T47D (cell line): ENCODE measurements around the genes DHX30, PLXNB1, SHISA5, CELSR3 and NCKIPSD.

GRCh38 chr3:46861365-46862034 is 1.7 kb downstream of the MYL3 start:
- RRBS, result no CpG with 5 or more reads among the region's 11 CpGs

DNA sequence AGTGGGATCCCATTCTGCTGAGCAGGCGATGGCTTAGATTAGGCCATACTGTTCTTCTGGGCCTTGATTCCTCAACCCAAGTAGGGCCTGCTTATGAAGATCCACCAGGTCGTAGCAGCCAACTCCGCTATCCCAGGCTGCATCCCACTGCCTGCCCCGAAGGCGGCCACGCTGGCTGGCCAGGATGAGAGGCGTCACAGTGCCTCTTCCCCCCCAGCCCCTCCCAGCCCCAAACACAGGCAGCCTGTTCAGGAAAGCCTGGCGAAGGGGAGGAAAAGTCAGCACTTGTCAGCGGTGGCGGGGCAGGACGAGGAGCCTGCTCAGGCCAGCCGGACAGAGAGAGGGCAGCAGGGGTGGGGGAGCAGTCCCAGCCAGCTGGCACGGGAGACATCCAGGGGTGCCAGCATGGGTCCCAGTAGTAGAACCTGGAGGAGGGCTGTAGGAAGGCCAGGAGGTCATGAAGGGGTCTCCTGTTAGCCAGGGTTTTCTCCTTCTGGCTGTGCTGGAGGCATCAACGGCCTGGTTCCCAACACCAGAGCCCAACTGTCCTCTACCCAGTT is 11.3 kb downstream of the PTH1R start:
- RRBS, result no CpG with 5 or more reads among the region's 14 CpGs

DNA sequence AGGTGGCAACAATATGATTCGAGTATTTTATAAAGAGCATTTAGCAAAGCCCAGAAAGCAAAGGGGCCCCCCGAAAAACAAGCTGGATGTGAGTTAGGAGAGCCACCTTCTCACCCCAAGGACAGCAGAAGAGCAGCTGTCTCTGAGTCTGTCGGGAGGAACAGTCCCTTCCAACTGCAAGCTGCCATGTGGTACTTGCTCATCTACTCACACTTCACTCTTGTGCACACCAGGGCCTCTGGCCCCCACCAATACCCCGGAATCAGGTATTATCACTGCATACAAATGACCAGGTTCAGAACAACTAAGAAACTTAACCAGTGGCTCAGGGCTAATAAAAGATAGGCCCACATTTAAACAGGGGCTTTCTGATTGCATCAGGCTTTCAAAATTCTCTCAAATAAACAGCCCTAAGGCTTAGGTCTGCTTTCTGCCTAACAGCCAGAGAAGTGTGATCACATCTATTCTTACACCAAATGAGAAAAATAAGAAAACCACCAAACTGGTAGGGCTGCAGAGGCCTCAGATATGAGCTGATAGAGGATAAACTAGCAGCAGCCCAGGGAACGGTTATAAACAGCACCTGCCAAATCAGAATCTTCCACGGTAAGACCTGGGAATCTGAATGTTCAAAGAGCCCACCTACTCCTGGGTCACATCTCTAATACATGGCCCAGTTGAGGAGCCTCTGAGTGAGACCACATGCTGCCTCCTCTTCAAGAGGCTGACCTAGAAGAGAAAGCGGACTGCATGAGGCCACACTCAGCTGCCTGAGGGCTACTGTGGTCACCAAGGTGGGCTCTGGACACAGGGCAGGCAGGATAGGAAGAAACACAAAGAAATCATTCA is 20.6 kb downstream of the CCDC12 start:
- RRBS, result no CpG with 5 or more reads among the region's 7 CpGs

DNA sequence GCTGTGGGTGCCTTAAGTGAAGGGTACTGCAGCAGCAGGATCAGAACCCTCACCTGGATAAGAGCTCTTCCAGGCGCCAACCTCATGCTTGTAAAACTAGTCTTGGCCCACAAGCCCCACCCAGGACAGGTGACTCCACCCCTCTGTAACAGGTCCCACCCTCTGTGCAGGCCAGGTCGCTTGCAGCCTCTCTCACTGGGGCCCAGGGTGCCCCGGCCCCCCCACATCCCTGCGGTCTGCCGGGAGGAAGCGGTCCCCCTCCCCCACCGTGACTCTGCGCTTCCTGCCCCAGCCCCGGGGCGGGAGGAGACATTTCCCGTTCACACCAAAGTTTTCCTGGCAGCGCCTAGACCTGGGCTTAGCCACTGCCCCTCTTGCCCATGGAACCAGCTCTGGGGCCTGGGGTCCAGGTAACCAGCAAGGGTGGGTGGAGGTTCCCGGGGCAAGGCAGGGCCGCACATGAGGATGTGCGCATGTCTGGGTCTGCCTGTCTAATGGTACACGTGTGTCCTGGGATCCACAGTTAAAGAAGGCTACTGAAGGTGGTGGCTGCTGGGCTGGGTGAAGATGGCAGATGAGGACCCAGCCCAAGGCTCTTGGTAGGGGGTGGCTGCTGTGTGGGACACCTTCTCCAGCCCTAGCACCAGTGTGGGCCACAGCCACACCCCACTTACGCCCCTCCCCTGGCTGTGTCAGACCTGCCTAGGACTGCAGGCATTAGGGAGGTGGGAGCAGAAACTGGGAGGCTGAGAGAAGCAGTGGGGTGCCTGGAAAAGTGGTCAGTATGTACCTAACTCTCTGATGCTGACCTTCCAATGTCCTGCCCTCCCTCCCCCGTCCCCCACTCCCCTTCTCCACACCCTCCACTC is 8.4 kb downstream of the NBEAL2 start:
- RRBS, result 10% methylated on average over 5 of the region's 18 CpGs

DNA sequence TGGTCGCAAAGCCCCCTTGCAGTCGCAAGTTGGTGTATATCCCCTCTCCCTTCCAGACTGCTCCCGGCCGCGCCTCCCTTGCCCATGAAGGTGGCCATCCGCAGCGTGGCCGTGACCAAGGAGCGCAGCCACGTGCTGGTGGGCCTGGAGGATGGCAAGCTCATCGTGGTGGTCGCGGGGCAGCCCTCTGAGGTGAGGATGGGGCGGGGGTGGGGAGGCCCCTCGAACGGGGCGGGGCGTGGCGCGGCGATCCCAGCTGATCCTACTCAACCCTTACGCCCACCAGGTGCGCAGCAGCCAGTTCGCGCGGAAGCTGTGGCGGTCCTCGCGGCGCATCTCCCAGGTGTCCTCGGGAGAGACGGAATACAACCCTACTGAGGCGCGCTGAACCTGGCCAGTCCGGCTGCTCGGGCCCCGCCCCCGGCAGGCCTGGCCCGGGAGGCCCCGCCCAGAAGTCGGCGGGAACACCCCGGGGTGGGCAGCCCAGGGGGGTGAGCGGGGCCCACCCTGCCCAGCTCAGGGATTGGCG is 29.5 kb downstream of the NBEAL2 start:
- RRBS, result no CpG with 5 or more reads among the region's 45 CpGs

DNA sequence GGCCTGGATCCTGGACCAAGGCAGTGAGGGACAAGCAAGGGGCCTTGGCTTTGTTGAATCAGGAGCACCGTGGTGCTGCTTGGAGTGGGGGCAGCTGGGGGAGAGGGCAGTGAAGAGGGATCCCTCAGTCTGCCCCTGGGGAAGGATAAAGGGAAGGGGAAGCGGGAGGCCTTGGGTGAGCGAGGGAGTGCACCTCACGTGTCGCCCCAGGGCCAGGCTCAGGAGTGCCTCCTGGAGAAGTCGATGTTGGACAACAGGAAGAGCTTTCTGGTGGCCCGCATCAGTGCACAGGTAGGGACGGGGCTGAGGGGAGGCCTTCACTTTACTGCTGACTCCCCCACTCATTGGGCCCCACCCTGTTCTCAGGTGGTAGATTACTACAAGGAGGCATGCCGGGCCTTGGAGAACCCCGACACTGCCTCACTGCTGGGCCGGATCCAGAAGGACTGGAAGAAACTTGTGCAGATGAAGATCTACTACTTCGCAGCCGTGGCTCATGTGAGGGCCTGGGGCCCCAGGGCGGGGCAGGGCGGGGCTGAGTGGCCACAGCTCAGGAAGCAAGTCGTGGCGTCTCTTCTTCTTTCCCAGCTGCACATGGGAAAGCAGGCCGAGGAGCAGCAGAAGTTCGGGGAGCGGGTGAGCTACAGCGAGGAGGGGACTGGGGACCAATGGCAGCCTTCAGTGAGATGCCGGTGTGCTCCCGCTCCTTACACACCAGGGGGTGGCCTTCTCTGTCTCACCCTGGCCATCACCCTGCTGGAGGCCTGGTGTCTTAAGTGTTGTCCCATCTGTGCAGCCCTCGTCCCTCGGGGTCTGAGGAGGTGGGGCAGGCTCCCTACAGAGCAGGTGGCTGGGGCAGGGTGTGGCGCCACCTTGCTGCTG is 25.5 kb downstream of the PTPN23 start:
- RRBS, result no CpG with 5 or more reads among the region's 26 CpGs

GRCh38 chr3:47714265-47714666 is 67.4 kb downstream of the SMARCC1 start:
- RRBS, result no CpG with 5 or more reads among the region's 9 CpGs

- RRBS, result 2% methylated on average over 38 of the region's 70 CpGs
These were observed at the start of gene DHX30 for GRCh38 chr3:47802578-47803206. Gene DHX30 (plus strand): TSS chr3:47803138.

- RRBS, result no CpG with 5 or more reads among the region's 16 CpGs
These were observed 47.7 kb downstream of the DHX30 start for GRCh38 chr3:47850369-47851261.

GRCh38 chr3:47851262-47851770 is 48.4 kb downstream of the DHX30 start:
- RRBS, result no CpG with 5 or more reads among the region's 1 CpG

DNA sequence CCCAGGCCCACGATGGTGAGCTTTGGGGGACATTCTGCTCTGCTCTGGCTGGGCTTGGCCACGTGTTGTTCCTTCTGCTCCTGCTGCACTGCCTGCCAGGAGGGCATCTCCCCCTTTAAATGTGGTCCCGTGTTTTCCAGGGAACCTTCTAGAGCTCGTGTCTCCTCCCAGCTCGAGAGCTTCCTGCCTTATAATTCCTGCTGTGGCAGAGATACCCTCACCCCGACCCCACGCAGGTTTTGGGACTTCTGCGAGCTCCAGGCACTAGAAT is 338 bp downstream of the CAMP start:
- RRBS, result no CpG with 5 or more reads among the region's 8 CpGs

- RRBS, result 1% methylated on average over 22 of the region's 45 CpGs
These were observed at the start of gene PLXNB1 for GRCh38 chr3:48429679-48430586. Gene PLXNB1 (minus strand): TSS chr3:48430086.

DNA sequence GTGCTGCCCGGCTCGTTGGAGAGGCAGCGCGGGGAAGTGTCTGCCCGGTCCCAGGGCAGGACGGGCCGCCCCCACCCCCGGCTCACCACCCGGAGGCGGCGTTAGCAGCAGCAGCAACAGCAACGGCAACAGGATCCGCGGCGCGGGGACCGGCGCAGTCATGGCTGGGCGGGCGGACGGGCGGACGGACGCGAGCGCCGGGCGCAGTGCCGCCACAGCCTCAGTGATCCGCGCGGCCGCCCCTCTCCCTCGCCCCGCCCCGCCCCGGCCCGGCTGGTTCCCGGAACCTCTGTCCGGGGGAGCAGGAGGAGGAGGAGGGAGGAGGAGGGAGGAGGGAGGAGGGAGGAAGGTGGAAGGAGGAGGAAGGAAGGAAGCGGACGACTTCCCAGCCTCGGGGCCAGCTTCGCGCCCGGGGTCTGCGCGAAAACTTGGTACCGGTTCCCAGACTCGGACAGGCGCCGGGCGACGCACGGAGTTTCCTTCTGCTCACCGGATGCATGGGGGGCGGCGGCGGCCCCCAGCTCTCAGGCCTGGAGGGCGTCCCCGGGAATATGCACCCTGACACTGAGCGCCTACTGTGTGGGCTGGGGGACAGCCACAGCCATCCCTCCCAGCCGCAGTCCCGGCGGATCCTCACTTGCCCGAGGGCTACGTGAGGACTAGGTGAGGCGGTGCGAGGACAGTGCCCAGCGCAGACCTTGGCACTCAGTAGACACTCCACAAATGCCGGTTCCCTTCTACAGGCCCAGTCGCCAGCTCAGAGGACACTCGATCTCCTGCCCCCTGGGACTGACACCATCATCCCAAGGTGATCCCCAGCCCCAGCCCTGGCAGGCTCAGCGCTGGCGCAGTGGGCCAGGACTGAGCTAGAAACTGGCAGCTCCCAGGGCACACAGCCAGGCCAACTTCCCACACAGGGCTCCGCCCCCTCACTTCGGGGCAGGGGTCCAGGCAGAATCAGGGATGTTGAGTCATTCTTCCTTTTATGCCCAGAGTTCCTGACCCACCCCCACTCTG is at the start of gene SHISA5:
Gene SHISA5, minus strand, starts transcription at position 242 of the 1,017 bp plus-strand sequence.
- RRBS, result 1% methylated on average over 48 of the region's 77 CpGs

GRCh38 chr3:48507126-48508321 is 3.5 kb upstream of the SHISA5 start:
- RRBS, result no CpG with 5 or more reads among the region's 16 CpGs

- RRBS, result 1% methylated on average over 22 of the region's 74 CpGs
These were observed at the start of gene CELSR3 for GRCh38 chr3:48662537-48663466. Gene CELSR3 (minus strand): TSS chr3:48662886.

DNA sequence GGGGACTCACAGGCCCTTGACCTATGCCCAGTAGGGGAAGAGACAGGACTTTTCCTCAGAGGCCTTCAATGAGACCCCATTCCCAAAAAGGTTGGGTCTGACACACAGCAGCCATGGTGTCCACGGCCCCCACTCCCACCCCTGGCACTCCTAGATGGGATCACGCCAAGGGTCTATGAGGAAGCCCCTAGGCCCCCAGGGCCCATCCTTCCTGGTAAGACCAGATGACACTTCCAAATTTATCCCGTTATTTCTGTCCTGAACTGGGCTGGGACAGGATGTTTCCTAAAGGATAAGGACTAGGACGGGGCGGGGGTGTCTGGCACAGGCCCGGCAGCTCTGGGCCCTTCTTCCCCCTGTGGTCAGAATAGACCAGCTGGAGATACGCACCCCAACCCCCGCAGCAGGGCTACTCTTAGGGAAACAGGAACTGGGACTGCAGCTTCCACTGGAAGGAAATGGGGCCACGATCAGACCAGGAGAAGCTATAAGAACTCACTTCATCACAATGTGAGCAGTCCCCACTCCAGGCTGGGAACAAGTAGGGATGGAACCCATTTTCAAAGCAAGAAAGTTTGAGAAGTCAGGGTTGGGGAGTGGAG is 1.3 kb downstream of the NCKIPSD start:
- RRBS, result no CpG with 5 or more reads among the region's 9 CpGs

DNA sequence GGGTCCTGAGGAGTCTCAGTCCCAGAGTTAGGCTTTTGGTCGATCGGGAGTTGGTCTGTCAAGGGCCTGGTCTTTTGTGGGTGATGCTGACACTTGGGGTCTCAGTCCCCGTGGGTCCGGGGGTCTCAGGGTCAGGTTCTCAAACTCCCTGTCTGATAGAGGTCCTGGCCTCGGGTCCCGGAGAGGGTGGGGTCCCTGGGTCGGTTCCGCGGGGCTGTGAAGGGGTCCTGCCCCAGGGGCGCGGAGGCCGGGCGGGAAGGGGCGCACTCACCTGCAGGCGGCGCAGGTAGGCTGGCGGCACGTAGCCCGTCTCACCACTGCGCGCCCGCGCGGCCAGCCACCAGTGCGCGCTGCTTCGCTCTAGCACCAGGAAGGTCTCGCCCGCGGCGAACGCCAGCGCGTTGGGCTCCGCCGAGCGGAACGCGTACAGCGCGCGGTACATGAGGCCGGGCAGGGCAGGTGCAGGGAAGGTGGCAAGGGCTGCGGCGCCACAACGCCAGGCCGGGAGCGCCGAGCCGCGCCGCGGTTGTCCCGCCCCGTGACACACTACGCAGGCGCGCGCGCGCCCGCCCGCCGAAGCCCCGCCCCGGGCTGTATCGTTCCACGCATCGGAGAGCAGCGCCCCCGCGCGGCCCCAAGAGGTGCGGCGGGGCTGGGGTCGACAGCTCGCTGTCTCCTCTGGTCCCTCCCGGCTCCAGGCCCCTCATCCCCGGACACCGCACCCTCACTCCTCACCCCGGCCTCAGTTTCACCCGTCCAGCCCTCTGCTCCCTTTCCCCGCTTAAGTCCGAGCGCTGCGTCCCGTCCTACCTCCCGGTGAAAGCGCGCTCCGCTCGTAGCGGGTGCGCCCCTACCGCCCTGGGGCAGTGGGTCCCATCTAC is at the start of gene NCKIPSD:
Gene NCKIPSD, minus strand, starts transcription at position 550 of the 881 bp plus-strand sequence.
- RRBS, result 1% methylated on average over 45 of the region's 95 CpGs

GRCh38 chr3:48687101-48687629 is 1.4 kb upstream of the NCKIPSD start:
- RRBS, result no CpG with 5 or more reads among the region's 4 CpGs

- RRBS, result no CpG with 5 or more reads among the region's 13 CpGs
These were observed 22.2 kb upstream of the IP6K2 start for GRCh38 chr3:48739011-48739825.

DNA sequence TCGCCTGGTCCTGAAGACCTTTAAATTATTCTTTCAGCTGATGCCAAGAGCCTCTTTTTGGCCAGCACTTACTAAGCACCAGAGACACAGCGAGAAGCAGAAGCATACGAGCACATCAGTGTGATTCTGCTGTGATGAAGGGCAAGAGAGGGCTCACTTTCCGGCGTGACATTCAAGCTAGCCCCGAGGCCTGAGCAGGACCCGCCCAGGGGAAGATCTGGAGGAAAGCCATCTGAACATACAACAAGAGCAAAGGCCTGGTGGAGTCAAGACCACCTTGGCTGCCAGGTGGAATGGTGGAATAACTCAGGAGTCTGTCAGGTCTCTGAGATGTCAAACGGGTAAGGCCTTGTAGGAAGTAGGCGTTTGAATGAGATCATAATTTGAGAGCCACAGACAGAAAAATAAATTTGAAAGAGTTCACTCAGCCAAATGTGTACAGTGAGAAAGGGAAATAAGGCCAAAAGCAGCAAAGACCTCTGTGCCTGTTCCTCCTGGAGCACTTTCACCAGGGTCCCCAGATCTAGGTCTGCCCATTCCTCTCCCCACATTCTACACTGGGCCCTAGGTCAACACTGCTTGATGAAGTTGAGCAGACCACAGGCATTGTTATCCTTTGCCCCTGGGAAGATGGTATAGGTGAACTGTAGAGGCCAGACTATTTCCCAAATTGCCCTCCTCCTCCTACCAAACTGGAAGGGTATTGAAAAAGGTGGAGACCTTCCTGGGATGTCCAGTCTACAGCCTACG is 569 bp upstream of the PRKAR2A start:
- RRBS, result no CpG with 5 or more reads among the region's 10 CpGs